ENCODE measurements around the genes ZNF608, GRAMD2B and PHAX.

GRCh38 chr5:122323204-122323724 is 11.2 kb downstream of the SNCAIP start:
- PRO-cap: no peak
- RAMPAGE, long total RNA, 4 experiments: no peak in any of the 4 experiments

- PRO-cap: no peak
- RAMPAGE, long total RNA, 4 experiments: no peak in any of the 4 experiments
Measured at GRCh38 chr5:123284990-123286093, 137.9 kb downstream of the CEP120 start.

GRCh38 chr5:123364372-123364730 is 58.9 kb downstream of the CEP120 start:
- PRO-cap: no peak
- RAMPAGE, long total RNA, 4 experiments: no peak in any of the 4 experiments

DNA sequence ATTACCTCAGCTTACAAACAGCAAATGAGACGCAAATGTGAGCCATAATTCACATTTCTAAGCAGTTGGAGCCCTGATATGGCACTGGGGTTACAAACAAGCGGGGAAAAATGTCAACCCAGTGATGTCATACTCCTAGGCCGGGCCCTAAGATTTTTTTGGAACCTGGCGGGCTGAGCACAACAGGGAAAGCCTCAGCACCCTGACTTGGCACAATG is 476 bp upstream of the CSNK1G3 start:
- PRO-cap: no peak
- RAMPAGE, long total RNA, 4 experiments: no peak in any of the 4 experiments

GRCh38 chr5:124402059-124402695 is 344.3 kb downstream of the ZNF608 start:
- PRO-cap: no peak
- RAMPAGE, long total RNA, 4 experiments: no peak in any of the 4 experiments

DNA sequence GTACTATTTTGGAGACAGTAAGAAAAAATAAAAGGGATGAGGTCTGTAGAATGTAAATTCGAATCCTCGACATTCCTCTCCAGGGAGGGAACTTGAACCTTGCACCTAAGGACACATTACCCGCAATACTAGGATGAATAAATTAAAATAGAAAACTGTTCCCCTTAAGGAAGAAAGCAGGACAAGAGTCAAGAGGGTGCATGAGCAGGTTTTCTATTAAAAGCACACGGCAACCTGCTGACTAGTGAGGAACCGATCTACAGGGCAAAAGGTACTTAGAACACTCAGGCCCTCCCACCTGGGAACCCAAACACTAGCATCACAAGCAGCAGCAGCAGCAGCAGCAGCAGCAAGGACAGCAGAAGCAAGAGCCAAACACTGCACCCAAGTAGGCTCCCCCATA is 2.9 kb downstream of the ZNF608 start:
- PRO-cap: bidirectional peak, plus-strand start at position 337 of the sequence, minus-strand start at position 94 of the sequence
- RAMPAGE, long total RNA, 4 experiments: no peak in any of the 4 experiments

GRCh38 chr5:124746187-124746937 is at the start of gene ZNF608:
Gene ZNF608 (minus strand): TSS chr5:124746639.
- PRO-cap: bidirectional peak, plus-strand start at chr5:124746557, minus-strand start at chr5:124746591; bidirectional peak, plus-strand start at chr5:124746861, minus-strand start at chr5:124746784
- RAMPAGE, long total RNA, 4 experiments: start-site peak on the minus strand in 3 of 4 experiments, at chr5:124746293-124746841 at its widest, 8 to 31 reads per replicate

GRCh38 chr5:124906185-124907232 is 160.1 kb upstream of the ZNF608 start:
- PRO-cap: no peak
- RAMPAGE, long total RNA, 4 experiments: no peak in any of the 4 experiments

DNA sequence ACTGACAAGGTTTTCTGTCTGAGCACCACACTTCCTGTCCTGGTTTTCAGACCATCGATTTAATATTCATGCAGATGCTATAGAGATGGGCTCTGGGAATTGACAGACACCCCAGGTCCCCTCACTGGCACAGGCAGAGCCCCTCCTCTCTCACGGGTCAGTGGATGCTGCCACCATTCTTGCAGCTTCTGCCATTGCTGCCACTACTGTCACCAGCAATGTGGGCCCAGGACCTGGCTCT is 478.9 kb upstream of the ZNF608 start:
- PRO-cap: no peak
- RAMPAGE, long total RNA, 4 experiments: no peak in any of the 4 experiments

- PRO-cap: no peak
- RAMPAGE, long total RNA, 4 experiments: no peak in any of the 4 experiments
Measured at GRCh38 chr5:125277549-125277998, 531.1 kb upstream of the ZNF608 start.

DNA sequence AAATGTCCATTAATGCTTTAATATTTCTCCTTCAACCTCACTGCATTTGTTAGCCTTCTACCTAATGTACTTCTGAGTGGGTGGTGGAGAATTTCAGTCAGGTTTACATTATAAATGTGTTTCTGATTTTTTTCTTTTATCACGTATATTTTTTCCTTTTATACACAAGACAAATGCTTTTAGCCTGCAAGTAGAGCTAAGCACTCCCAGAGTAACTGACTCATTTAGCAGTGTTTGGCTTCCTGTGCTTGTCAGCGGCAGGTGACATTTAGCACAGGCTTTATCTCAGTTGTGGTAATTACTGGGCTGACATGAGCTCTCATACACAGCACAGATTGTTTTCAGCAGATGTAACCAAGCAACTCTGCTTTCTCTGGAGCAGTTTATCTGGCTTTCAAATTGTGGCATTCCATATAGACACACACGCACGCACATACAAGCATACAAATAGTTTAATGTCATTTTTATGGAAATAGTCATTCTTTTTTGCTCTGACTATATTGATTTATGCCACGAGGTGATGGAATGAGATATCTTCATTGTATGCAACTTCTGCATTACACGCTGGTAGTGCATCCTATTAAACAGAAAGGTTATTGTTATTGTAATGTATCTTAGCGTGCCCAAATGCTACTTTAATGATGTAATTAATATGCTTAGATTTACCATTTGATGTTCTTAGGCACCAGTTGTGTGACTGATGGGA is 379.1 kb upstream of the GRAMD2B start:
- PRO-cap: no peak
- RAMPAGE, long total RNA, 4 experiments: no peak in any of the 4 experiments

DNA sequence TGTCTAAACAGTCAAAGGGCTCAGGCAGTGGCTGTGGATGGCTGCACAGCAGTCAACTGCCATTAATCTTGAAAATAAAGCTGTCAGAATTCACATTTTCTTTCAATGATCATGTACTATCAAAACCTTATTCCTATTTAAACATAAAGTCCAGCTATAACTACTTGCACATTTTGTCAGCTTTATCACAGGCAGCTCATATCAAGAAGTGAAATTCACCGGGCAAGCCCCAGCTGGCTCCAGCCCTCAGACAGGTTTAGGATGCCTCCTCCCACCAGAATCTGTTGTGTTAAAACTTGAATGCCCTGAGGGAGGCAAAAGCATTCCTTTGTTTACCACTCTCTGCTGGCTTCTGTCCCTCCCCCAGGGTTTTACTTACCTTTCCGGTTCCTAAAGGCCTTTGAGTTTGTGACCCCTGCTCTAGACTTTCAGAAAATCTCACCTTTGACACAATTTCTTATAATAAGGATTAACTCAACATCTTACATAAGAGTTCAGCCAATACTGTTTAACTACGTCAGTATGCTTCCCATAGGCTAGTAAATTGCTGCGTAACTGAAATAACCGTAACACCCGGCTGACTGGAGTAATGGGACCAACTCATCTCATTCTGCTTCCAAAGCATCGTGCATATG is 54.8 kb upstream of the GRAMD2B start:
- PRO-cap: no peak
- RAMPAGE, long total RNA, 4 experiments: no peak in any of the 4 experiments

DNA sequence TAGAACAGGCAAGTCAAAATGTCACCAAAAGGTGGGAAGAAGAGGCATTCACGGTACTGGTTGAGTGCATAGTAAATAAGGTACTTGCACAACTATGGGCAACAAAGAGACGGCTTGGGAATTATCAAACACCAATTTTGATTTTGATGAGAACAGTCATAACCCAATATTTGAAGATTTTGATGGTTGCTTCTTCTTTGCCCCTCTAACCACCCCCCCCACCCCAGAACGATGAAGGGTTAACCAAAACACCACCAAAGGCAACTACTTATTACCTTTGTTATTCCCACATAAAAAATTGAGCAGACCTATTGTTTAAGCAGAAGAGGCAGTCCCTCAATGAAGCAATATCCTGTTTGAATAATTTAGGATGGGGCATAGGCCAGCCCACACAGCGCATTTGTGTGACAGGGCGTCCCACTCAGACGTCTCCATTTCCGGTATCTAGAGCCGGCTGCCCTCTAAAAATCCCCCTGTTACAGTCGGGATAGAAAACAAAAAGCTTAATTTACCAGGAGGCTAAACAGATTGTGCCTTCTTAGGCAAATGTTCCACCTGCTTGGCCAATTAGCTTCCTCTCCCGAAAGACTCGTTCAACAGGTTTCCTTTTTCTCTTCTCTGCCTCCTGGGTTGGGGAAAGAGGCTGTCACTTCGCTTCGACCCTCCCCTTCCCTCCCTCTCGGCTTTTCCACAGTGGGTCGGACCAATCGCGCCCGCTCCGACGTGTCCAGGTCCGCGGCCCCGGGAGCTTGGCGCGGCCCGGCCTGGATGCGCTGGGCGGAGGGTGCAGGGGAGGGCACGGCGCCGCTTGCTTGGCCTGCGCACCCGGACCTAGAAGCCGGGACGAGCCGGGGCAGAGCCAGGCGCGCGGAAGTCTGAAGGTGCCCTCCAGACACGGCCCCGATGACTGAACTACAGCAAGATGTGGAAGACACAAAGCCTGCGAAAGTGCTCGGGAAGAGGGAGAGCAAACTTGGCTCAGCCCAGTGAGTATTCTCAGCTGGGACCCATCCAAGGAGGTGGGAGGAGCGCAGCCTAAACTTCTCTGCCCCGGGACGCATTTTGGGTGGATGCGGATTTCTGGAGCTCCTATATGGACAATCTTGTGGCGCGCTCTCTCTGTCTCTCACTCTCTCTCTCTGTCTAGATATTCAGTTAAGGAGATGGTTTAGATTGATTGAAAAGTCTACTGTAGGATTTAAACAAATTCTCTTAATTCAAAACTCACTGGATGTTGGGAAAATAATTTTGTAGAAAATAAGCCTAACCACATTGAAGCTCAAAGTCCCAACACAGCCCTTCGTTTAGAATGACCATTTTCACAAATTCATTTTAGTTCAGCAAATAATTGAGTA is at the start of gene GRAMD2B:
TSS of gene GRAMD2B (plus strand) at position 706 of the 1,355 bp plus-strand sequence.
- PRO-cap: bidirectional peak, plus-strand start at position 394 of the sequence, minus-strand start at position 341 of the sequence; bidirectional peak, plus-strand start at position 755 of the sequence, minus-strand start at position 620 of the sequence; bidirectional peak, plus-strand start at position 1,069 of the sequence, minus-strand start at position 909 of the sequence
- RAMPAGE, long total RNA, 4 experiments: start-site peak on the plus strand in 4 of 4 experiments, centred at positions 762 to 778 of the sequence, 653 to 2,332 reads per replicate

- PRO-cap: no peak
- RAMPAGE, long total RNA, 4 experiments: no peak in any of the 4 experiments
Measured at GRCh38 chr5:126446246-126447325, 23.4 kb downstream of the GRAMD2B start.

GRCh38 chr5:126477491-126477972 is 54.3 kb downstream of the GRAMD2B start:
- PRO-cap: no peak
- RAMPAGE, long total RNA, 4 experiments: no peak in any of the 4 experiments

DNA sequence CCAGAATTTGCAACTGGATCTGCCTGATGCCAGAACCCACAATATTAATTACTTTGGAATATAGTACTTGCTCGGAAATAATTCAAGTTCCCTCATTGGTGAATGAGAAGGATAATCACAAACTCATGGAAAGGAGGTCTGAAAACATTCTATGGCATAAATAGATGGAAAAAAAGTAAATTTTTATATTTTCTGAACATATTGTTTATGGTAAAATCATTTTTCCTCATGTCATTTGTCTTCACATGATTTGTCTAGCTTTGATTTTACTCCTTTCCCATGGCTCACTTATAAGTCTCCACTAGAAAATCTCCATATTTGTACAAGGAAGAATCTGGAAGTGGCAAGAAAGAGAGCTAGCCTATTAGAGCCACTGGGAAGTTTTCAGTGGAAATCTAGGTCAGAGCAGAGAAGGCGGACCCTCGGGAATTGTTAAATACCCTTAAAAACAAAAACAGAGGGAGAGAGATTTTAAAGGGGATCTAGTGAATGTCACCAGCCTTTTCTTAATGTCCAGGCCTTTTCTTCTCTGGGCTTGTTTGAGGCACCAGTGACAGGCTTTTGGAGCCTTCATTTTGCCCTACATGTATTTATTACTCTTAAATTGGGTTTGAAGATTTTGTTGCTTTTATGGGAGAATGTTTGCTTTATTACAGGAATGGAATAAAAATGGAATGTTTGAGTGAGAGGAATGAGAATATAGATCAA is 56.6 kb downstream of the GRAMD2B start:
- PRO-cap: bidirectional peak, plus-strand start at position 474 of the sequence, minus-strand start at position 260 of the sequence
- RAMPAGE, long total RNA, 4 experiments: no peak in any of the 4 experiments

DNA sequence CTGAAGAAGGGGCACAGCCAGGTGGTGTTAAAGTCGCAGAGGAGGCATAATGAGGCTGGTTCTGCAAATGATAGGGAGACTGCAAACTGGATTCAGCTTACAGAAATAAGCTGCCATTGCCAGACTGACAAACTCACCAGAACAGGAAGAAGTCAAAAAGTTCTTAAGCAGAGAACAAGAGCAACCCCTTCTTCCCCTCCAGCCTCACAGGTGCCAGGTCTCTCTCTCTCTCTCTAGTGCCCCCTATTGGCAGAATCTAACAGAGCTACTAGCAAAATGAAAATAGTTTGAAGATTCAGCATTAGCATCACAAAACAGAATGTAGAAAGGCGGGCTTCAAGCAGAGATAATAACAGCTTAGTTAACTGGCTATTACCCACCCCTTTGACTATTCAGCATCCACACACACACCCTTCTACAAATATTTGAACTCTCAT is 76.7 kb downstream of the GRAMD2B start:
- PRO-cap: no peak
- RAMPAGE, long total RNA, 4 experiments: no peak in any of the 4 experiments

GRCh38 chr5:126600013-126601168 is at the start of gene PHAX:
Gene PHAX (plus strand): TSS chr5:126600947.
- PRO-cap: bidirectional peak, plus-strand start at chr5:126600947, minus-strand start at chr5:126600923
- RAMPAGE, long total RNA, 4 experiments: start-site peak on the plus strand in 4 of 4 experiments, at chr5:126600934-126600965 at its widest, 738 to 1,326 reads per replicate

DNA sequence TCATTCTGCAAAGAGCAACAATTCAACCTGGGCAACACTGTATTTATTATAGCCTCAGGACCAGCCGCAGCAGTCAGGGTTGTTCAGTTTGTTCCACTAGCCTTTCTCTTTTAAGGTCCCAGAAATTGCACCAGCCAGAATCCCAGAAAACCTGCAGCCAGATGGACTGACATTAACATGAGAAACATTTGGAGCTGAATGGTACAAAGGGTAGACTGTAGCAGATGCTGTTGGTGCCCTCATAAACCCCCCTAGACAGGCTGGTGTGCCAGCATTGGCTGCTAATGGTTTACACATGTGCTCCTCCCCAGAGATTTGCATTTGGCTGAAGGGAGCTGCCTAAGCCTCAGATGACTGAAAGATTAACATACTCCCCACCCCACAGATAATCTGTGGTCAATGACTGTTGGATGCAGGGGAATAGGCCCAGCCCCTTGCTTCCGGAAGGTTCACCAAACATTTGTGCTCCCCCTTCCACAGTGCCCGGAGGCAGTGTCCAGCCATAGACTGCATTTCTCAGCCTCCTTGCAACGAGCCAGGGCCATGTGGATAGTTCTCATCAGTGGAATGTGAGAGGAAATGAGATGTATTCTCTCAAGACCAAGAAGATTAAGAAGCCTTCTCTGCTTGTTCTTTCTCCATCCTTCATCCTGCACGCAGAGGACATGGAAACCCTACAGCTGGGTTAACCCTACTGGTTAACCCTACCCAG is 48.7 kb downstream of the TEX43 start:
- PRO-cap: no peak
- RAMPAGE, long total RNA, 4 experiments: no peak in any of the 4 experiments

- PRO-cap: bidirectional peak, plus-strand start at chr5:126777160, minus-strand start at chr5:126776925
- RAMPAGE, long total RNA, 4 experiments: no peak in any of the 4 experiments
Measured at GRCh38 chr5:126776375-126777087, 405 bp upstream of the LMNB1 start.